Subcutaneous adipose tissue (tissue), 3 donors: Measurements from ENCODE around the gene SLFNL1.

DNA sequence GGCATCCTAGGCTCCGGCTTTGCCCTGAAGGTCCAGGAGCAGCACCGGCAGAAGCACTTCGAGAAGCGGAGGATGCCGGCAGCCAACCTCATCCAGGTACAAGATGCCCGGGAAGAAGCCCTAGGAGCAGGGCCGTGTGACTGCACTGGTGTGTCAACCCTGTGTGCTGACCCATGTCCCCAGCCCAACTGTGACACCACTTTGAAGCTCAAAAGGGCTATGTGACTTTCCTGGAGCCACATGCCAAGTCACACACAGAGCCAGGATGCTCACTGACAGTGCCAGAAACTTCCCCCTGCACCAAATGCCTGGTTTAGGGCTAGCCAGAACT is 36.5 kb downstream of the KCNQ4 start:
- PRO-cap: no peak
- RAMPAGE, long total RNA, 3 experiments: no peak in any of the 3 experiments

DNA sequence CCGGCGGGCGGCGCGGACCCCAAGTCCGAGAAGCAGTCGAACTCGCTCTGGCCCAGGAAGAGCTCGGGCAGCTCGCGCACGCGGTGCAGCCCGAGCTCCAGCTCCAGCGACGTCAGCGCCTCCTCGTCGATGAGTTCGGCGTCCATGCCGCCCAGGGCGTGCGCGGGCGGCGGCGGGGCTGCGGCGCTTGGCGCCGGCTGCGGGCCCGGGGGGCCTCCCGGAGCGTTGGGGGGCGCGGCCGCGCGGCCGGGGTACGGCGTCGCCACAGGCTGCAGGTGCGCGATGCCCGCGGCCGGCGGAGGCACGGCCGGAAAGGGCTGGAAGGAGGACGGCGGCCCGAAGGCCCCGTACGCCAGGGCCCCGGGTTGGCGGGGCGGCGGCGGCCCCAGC is 579 bp downstream of the CITED4 start:
- PRO-cap: bidirectional peak, plus-strand start at position 132 of the sequence, minus-strand start at position 114 of the sequence
- RAMPAGE, long total RNA, 3 experiments: no peak in any of the 3 experiments

DNA sequence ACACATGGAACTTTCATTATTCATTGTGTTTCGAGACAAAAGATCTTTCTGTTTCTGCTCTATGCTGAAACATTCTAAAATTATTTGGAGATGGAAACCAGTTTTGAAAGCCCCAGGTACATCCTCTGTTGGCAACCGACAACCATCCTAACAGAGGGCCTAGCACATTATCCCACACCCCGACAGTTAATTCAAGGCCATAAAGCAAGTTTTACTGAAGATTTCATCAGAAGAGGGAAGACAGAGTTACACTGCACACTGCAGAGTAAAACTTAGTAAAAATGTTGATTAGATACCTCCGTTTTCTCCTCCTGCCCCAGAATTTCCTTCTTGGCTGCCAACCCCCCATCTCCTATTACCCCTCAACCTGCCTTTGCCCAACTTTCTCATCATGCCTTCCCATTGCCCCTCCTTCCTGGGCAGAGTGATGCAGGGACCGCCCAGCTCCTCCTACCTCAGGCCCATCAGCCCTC is 52.8 kb upstream of the CITED4 start:
- PRO-cap: no peak
- RAMPAGE, long total RNA, 3 experiments: no peak in any of the 3 experiments

DNA sequence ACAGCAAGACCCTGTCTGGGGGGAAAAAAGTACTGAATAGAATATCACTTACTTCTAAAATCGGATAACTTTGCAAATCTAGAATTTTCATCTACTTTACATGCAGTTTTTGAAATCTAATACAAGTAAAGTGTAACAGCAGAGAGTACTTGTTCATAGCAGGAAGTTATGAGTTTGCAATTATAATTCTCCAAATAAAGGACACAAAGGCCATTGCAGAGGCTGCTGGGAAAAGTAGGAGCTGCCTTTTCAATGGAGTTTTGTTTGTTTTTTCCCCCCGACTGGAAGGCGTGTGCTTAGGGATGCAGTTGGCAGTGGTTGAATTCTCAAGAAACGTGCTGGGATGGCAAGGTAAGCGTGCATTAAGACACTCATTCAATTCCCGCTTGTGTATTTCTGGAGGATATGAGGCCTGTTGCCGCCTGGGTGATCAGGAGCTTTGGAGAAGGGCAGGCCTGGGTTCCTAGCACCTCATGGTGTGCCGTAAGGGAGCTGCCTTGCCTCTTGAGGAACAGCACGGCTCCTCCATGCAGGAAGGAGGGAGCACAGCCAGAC is 18.6 kb downstream of the SLFNL1 start:
- PRO-cap: no peak
- RAMPAGE, long total RNA, 3 experiments: no peak in any of the 3 experiments

GRCh38 chr1:41019767-41020940 is 1.4 kb downstream of the SLFNL1 start:
- PRO-cap: no peak
- RAMPAGE, long total RNA, 3 experiments: no peak in any of the 3 experiments

DNA sequence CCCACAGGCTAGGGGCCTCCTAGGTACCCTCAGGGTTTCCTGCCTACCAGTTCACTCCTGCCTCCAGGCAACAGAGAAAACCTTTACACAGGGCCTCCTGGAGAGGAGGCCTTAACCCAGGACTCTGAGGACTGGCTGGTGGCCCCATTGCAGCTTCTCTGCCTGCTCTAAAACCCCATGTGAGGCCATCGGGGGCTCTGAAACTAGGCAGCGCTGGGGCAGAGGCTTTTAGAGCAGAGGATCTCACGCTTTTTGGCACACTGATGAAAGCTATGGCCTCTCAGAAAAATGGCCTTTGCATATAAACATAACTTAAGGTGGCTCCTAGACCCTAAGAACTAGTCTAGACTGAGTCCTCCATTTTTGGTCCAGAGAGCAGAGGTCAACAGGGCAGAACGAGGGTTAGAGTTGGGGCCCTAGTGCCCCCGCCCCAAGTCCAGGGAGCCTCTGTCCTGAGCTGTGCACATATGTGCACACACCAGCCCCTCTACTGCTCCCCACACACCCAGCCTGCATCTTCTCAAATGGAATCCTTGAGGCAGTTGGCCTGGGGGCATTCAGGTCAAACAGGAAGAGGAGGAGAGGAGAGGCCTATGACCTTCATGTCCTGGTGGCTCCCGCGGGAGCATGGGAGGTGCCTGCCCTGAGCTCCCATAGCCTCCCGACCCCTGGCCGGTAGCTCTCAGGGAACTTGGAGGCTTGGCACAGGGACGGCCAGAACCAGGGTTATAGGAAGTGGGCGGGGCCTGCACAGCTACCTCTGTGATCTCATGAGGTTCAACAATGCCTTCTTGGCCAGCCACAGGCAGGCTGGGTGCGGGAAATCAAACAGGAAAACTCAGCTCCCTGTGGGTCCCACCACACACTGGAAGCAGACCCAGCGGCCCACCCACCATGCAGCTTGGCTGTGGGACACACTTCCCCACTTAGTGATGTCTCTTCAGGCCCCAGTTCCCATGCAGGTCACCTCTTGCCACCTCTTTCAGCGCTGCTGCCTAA is at the start of gene SLFNL1:
TSS of gene SLFNL1 (minus strand) at position 701 of the 999 bp plus-strand sequence.
- PRO-cap: no peak
- RAMPAGE, long total RNA, 3 experiments: no peak in any of the 3 experiments

GRCh38 chr1:41238376-41239282 is 3.5 kb downstream of the SCMH1 start:
- PRO-cap: no peak
- RAMPAGE, long total RNA, 3 experiments: start-site peak on the minus strand in 1 of 3 experiments, at chr1:41238792-41238886 at its widest, 6 reads per replicate

DNA sequence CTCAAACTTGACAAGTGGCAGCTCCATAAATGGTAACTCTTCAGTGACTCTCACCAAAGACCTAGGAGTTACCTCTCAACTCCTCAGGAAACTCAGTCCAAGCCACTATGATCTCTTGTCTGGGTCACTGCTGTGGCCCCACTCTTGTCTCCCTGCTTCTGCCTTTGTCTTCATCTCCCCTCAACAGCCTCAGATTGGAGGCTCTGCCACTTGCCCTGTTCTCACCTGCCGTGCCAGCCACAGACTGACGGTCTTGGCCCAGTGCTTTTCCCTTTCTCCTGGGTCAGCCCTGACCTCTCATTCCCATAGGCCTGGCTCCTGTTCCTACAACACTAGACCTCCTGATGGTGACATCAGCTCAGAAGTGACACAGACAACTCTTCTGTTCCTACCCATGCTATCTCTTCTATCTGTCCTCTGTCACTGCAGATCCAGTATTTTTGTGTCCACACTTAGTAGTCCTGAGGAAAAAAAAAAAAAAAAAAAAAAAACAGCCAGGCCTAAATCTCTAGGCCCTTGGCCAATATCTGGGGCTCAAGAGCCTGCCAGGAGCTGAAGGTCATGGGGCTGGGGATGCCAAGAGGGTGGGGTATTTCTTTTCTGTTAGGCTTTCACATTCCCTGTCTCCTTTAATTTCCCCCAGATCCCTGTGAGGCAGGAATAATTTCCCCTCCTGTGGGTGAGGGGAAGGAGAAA is 77.0 kb upstream of the SCMH1 start:
- PRO-cap: no peak
- RAMPAGE, long total RNA, 3 experiments: no peak in any of the 3 experiments

DNA sequence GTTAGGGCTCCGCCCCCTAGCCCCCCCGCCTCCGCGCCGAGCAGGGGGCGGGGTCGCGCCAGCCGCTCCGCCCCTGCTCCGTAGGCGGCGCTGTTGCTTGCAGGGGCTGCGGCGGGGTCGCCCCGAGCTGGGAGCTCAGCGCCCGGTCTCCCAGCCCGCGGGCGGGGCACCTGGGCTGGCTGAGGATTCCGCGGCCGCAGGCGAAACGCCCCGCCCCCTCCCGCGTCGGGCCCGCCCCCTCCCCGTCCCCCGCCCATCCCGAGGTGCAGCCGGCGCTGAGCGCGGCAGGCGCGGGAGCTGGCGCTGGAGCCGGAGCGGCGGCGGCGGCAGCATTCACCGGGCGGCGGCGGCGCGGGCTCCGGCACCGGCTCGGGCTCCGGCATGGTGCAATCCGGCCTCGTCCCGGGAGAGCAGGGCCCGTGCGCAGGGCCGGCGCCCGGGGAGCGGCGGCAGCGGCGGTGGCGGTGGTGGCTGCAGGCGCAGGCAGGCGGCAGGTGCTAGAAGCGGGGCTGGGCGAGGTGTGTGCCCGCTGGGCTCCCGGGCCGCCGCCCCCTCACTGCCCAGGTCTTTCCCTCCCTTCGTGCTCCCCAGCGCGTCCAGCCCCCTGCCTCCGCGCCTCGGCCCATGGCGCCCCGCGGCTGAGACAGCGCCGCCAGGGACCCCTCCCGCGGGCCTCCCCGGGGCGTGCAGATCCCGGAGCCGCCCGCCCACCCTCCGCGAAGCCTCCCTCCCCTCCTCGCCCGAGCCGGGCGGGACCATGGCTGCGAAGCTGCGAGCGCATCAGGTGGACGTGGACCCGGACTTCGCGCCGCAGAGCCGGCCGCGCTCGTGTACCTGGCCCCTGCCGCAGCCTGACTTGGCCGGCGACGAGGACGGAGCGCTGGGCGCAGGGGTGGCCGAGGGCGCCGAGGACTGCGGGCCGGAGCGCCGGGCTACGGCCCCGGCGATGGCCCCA is 119.3 kb upstream of the SCMH1 start:
- PRO-cap: bidirectional peak, plus-strand start at position 282 of the sequence, minus-strand start at position 162 of the sequence
- RAMPAGE, long total RNA, 3 experiments: no peak in any of the 3 experiments

- PRO-cap: unidirectional peak, minus-strand start at chr1:41383485
- RAMPAGE, long total RNA, 3 experiments: no peak in any of the 3 experiments
These were observed 101.2 kb downstream of the EDN2 start for GRCh38 chr1:41383237-41383632.

- PRO-cap: no peak
- RAMPAGE, long total RNA, 3 experiments: no peak in any of the 3 experiments
These were observed 51.5 kb downstream of the EDN2 start for GRCh38 chr1:41432910-41433445.

GRCh38 chr1:41476651-41477122 is 7.8 kb downstream of the EDN2 start:
- PRO-cap: no peak
- RAMPAGE, long total RNA, 3 experiments: no peak in any of the 3 experiments

GRCh38 chr1:41514803-41515895 is 30.7 kb upstream of the EDN2 start:
- PRO-cap: no peak
- RAMPAGE, long total RNA, 3 experiments: no peak in any of the 3 experiments

- PRO-cap: no peak
- RAMPAGE, long total RNA, 3 experiments: no peak in any of the 3 experiments
These were observed 98.8 kb upstream of the EDN2 start for GRCh38 chr1:41583071-41583918.

DNA sequence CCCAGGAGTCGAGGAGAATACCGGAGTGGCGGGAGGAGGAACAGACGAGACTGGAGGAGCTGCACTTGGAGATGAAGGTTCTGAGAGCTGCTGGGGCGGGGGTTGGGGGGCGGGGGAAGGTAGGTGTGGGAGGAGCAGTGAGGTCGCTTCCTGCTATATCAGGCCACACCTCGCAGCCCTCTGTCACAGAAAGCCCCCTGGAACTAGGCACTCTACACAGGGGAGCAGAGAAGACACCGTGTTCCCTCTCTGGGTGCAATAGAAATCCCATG is 155.6 kb upstream of the EDN2 start:
- PRO-cap: no peak
- RAMPAGE, long total RNA, 3 experiments: no peak in any of the 3 experiments

- PRO-cap: no peak
- RAMPAGE, long total RNA, 3 experiments: no peak in any of the 3 experiments
These were observed 166.8 kb downstream of the HIVEP3 start for GRCh38 chr1:41751654-41752509.

GRCh38 chr1:41764450-41764917 is 154.2 kb downstream of the HIVEP3 start:
- PRO-cap: no peak
- RAMPAGE, long total RNA, 3 experiments: no peak in any of the 3 experiments

DNA sequence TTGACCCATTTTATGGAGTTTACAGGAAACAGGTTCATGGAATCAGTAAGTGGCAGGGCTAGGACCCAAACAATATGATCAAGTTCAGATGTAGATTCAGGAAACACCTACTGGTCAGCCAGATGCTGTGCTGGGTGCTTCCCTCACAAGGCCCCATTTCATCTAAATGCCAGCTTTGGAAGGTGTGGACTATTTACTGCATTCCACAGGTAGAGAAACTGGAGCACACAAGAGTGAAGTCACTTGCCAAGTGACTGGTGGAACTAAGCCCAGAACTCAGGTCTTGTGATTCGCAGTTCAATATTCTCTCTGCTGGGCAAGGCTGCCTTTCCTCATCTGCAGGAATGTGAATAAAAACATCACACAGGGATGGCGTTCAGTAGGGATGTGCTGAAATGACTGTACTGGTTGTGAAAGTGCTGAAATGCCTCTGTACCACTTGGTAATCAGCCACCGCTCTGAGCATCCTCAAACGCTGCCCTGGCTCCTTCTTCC is 145.7 kb downstream of the HIVEP3 start:
- PRO-cap: no peak
- RAMPAGE, long total RNA, 3 experiments: no peak in any of the 3 experiments

DNA sequence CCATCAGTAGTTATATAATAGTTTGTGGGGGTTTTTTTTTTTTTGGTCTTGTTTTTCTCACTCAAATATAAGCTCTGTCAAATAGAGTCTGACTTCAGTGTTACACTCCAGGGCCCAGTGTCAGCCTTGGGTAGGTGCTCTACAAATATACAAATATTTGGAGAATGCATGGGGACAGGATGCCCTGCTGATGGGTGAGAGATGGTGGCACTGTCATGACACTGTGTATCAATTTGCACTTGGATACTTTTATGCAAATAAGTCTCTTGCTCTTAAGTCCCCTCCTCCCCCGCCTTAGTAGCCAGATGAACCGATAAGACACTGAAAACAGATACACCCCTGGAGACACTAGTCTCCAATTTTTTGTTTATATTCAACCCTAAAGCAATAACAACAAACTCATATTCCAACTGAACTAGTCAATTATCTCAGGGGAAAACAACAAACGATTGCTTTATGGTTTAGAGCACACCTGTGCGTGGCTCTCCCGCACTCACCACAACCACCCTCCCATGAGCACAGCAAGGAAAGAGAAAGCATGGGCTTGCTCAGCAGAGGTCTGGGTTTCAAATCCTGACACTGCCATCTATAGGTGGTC is 50.5 kb downstream of the HIVEP3 start:
- PRO-cap: no peak
- RAMPAGE, long total RNA, 3 experiments: no peak in any of the 3 experiments

DNA sequence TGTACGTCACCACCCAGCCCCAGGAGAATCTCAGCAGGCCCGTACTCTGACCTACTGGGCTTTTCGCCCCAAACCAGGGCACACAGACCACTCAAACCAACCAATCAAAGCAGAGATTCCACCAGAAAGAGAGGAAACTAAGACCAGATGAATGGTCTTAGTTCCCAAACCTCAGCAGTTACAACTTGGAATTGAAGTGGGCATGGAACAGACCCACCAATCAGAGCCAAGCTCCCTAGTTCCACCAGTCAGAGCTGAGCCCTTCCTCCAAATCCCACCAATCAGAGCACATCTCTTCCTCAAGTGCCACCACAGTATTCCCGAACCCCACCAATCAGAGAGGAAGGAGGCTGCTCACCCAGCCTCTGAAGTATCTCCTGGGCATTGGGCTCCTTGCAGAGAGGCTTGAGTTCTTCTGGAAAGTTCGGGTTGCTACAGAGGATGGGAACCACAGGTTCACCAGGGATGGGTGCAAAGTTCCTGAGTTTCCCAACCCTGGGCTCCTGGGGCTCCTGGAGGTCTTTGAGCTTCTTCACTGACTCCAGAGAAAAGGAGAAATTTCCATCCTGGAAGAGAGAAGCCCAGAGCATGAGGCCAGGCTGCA is 1.4 kb downstream of the GUCA2A start:
- PRO-cap: no peak
- RAMPAGE, long total RNA, 3 experiments: no peak in any of the 3 experiments